ENCODE measurements around a stretch of chr14.

DNA sequence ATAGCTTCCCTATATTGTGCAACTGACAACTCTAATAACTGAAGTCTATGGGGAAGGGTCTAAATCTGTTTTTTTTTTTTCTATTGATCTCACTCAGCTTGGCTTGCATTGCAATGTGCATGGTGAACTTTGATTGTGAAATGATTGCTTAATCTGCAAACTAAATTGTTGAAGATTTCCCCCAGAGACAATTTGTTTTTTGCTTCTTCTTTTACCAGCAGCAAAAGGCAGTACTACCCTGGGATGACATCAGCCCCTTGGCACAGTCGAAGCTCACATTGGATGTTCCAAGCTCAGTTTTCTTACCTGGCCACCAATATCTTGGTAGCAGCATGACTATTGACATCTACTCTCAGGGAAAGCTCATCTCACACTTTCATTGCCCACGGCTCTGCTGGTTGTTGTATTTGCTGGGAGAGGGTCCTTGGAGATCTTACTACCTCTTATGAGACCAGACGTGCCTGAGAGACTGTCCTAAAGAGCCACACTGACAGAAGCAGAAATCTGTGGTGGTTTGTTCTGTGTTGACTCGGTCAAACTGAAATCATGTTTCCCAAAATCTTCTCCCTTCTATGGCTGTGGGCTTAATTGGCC, 25.4 kb upstream of the COCH start:
- RRBS: no CpG with 5 or more reads among the region's 4 CpGs

DNA sequence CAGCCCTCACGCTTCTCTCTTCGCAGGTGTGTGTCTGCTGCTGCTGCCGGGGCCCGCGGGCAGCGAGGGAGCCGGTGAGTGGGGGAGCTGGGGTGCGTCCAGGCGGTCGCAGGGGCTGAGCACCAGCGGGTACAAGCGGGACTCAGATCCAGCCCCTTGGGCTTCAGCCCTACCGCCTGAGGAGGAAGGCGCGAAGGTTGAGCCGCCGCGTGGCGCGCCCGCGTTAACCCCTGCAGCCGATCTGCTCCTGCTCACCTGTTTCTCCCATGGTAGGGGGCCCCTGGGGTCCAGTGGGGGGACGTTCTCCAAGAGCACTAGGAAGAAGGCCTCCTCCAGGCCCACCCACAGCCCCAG, 648 bp downstream of the COCH start:
- RRBS: 9% methylated on average over 2 of the region's 24 CpGs

GRCh38 chr14:30893239-30893730, 18.9 kb downstream of the COCH start:
- RRBS: no CpG with 5 or more reads among the region's 12 CpGs

DNA sequence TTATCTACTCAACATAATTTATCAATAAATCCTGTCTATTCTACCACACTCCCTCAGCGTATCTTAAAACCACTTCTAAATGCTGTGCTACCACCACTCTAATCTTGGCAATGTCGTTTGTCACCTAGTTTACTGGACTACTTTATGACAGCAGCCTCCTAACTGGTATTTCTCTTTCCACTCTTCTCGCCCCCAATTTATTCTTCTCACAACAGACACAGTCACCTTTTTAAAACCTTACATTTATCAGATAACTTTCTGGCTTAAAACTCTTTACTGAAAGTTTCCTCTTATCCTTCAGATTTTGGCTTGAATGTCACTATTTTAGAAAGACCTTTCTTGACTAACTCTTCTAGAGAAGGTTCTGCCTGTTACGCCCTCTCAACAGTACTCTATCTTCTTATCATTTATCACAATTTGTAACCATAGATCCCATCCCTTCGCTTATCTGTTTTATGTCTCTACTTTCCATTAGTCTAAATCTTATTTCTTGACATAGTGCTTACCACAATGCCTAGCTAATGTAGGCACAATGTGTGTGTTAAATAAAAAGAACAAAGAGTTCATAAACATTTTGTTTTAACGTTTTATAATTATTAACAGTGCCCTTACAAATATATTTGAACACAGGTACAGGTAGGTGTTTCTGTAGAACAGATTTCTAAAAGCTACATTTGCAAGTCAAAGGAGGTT, 35.7 kb downstream of the COCH start:
- RRBS: no CpG with 5 or more reads among the region's 6 CpGs

GRCh38 chr14:31122121-31122749, 85.4 kb downstream of the HECTD1 start:
- RRBS: no CpG with 5 or more reads among the region's 8 CpGs

- RRBS: no CpG with 5 or more reads among the region's 6 CpGs
Measured at GRCh38 chr14:31936018-31936682, 141.0 kb upstream of the ARHGAP5 start.

DNA sequence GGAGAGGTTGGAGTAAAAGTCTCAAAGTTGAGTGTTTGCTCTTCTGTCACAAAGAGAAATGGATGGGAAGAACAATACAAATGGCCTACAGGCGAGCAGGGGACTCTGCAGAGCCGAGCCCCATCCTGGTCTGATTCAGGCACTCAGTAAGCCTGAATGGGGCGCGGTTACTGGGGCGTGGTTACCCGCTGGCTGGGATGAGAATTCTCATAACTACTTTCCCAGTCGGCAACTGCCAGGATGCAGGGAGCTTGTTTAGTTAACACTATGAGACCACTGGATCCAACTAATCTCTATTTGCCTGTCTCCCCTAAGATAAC, 126.4 kb upstream of the ARHGAP5 start:
- RRBS: no CpG with 5 or more reads among the region's 7 CpGs

DNA sequence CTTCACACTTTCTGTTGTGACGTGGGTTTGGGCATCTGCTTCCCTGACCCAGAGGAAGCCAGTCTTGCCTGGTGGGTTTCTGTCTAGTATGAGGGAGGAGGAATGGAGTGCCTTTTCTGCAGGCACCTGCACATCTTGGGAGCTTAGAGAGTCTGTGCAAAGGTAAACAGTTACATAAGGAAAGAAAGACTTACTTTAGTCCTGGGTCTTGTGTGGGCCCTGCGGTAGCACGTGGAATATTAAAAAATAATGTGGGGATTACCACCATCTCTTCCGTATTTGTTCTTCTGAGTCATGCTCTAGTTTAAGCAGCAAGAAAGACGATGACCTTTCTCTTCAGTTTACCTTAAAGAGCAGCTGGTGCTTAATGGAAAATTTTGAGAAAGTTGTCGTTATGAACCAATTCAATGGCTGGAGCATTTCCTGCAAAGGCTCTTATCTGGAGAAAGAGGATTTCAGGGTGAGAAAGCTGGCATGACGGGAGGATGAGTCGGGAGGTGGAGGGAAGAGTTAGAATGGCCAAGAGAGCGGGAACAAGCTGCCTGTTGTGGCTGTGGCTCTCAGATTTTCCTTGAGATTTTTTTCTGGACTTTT, 70.5 kb upstream of the ARHGAP5 start:
- RRBS: no CpG with 5 or more reads among the region's 9 CpGs

- RRBS: no CpG with 5 or more reads among the region's 10 CpGs
Measured at GRCh38 chr14:32092495-32093331, 15.6 kb downstream of the ARHGAP5 start.

DNA sequence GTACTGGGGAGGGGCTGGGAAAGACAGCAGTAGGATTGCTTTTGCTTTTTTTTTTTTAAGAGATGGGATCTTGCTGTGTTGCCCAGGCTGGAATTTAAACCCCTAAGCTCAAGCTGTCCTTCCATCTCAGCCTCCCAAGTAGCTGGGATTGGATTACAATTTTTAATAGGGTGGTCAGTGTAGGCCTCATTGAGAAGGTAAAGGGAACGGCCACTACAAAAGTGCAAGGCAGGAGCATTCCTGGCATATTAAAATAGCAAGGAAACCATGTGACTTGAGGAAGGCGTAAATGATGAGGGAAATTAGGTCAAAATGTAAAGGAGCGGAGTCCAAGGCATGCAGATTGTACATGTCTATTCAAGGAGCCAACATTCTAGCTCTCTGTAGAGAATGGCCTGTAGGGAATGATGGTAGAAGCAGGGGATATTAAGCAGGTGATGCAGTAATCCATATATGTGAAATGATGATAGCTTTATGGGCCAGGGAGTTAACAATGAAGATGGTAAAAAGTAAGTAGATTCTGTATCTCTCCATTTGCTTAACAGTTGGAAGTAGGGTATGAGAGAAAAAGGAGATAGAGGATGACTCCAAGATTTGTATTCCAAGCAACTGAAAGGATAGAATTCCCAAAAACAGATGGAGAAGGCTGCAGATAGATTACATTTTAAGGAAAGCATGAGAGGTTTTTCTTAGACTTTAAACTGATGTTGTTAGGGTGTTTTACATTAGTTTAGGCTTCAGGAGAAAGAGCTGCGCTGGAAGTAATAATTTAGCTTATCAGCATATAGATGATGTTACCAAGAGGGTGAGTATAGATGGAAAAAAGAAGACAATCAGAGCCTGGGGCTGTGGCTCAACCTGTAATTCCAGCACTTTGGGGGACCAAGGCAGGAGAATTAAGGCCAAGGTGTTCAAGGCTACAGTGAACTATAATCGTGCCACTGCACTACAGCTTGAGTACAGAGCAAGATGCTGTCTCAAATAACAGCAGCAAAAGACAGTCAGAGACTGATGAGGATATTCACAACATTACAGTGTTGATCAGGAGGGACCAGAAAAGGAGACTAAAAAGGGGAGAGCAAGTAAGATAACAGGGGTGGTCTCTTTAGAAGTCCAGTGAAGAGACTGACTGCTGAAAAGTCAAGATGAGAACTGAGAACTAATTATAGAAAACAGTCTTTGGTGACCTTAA, 33.6 kb downstream of the ARHGAP5 start:
- RRBS: no CpG with 5 or more reads among the region's 5 CpGs

- RRBS: under 1% methylated on average over 12 of the region's 60 CpGs
Measured at GRCh38 chr14:32202796-32203862, 126.0 kb upstream of the AKAP6 start.

- RRBS: no CpG with 5 or more reads among the region's 7 CpGs
Measured at GRCh38 chr14:32426894-32427572, 97.9 kb downstream of the AKAP6 start.

DNA sequence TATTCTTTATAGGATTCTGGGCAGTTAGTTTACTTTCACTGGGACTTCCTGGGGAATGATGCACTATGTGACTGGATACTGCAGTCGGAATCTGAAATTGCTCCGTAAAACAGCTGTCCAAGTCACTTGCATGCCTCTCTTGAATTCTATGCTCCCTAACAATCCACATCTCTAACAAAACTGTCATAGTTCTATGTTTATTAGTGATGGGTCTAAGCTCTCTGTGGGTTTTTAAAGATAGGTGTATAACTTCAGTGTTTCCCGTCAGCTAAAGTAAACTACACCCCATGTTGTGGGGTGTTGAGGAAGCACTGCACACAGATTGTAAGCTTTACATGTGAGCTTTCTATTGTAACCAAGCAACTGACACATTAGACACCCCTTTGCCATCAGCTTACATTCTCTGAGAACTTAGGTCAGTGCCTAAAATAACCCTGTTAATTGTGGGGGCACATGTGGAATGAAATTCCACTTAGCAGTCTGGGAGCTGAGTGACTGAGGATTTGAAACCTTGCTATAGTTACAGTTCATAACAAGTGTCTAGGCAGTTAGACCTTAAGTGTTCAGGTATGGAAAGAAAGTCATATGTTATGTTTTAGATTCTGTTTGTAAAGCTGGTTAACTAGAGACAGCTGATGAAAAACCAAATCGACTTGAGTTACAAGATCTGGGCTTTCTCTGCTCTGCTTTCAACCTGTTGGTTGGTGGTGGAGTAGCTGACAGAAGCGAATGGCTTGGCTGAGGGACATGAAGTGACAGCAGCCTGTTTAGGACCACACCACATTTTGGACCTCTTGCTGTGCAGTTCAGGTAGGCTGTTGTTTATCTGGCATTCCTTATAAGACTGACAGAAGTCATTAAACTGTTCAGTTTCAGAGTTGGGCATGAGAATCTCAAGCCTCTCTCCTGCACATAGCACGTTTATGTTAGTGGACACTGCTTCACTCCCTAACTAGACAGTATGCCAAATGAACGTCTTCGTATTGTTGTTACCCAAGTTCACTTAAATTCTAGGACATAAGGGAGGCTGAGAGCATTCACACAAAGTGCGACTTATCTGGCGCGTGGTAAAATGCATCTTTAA, 165.8 kb downstream of the AKAP6 start:
- RRBS: no CpG with 5 or more reads among the region's 11 CpGs

- RRBS: no CpG with 5 or more reads among the region's 3 CpGs
Measured at GRCh38 chr14:32546396-32546859, 217.3 kb downstream of the AKAP6 start.

DNA sequence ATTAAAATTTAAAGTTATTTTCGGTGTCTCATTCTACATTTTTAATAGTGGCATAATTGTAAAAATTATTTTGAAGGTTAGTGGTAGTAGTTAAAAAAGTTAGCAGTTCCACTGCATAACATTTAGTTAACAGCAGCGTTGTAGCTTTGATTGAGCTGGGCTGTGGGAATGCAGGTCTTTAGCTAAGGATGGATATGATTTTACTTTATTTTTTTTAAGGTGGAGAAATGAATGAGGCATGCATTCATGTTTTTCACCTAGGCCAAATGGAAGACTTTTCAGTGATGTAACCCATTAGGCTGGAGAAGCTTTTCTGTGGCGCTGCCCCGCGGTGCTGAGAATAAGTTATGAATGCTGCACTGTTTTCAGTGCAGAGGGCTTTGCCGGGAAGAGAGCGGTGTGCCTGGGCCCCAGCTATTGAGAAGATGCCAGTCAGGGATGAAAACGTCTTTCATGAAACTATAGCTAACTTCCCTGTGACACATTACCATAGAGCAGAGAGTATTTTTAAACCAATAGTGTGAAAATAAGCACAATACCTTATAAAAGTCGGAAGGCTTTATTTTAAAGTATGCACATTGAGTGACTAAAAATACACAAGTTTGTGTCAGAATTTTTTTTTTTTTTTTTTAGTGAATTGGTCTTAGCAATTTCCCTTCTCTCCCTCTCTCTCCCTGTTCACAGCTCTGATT, 48.1 kb downstream of the NPAS3 start:
- RRBS: no CpG with 5 or more reads among the region's 9 CpGs

- RRBS: no CpG with 5 or more reads among the region's 1 CpG
Measured at GRCh38 chr14:34030936-34031437, 80.1 kb upstream of the EGLN3 start.

- RRBS: no CpG with 5 or more reads among the region's 4 CpGs
Measured at GRCh38 chr14:34713227-34713585, 1.2 kb downstream of the CFL2 start.

DNA sequence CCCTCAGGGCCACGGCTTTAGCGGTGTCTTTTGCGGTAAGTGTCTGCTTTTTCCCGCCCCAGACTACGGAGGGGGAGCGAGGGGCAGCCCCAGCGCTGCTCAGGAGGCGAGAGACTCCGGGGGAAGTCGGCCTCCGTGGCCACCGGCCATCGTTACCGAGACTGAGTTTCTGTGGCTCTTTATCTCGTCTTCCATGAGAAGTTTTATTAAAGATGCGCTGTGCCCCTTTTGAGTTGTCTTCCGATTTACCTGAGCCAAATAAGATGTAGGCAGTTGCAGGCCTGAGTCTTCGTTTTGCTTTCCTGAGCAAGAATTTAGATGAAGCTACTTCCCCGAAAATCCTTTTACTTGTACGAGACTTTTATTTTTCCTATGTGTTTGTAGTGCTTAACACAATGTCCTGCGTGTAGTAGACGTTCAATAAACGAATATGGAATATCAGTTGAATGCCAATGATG, 418 bp downstream of the SRP54 start:
- RRBS: 0% methylated on average over 3 of the region's 23 CpGs

DNA sequence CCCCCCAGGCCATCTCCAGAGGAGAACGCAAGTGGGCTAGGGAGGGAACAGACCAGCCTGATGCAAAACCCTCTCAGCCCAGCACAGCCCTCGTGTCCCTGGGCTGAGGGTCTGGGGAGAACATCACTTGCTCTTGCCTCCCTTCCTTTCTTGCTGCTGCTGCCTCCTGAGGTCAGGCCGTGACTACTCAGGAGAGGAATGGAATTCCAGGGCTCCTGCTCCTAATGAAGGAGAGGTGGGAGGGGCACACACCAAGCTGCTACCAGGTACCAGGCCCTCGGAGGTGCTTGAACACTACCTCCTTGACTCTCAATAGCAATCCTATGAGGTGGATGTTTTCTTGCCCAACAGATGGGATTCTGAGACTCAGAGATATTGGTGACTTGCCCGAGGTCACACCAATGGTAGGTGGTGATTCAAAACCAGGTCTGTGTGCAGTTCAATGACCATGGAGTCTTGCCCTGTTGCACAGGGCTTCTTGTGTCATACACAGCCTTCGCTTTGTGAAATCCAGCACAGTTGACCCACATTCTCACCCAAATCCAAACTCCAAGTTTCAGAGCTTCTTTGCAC, 45.6 kb downstream of the PSMA6 start:
- RRBS: no CpG with 5 or more reads among the region's 6 CpGs

DNA sequence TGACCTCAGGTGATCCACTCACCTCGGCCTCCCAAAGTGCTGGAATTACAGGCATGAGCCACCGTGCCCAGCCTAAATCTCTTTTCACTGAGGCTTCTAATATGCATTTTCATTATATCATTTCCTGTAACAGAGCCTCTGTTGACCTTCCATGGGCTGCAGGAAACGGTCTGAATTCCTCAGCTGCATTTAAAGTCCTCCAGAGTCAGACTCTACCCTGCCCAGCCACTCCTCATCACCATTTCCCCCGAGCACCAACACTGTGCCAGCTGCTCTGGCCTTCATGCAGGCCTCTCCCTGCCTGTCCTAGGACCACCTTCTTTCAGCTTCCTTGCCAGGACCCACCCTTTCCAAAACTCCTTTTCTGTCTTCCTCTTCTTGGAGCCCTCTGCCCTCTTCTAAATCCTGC, 9.8 kb upstream of the NFKBIA start:
- RRBS: no CpG with 5 or more reads among the region's 4 CpGs

Data from SK-N-MC (cell line).